Measurements from ENCODE around the genes ASNS and TECPR1.

- PRO-cap = no peak
- RRBS = no CpG with 5 or more reads among the region's 4 CpGs
These were observed 5.9 kb downstream of the PDK4 start for GRCh38 chr7:95590272-95591024.

GRCh38 chr7:95594720-95595253 is 1.5 kb downstream of the PDK4 start:
- PRO-cap = no peak
- RRBS = no CpG with 5 or more reads among the region's 4 CpGs

GRCh38 chr7:95596632-95597382 is 491 bp upstream of the PDK4 start:
- PRO-cap = bidirectional peak, plus-strand start at chr7:95596682, minus-strand start at chr7:95596544; bidirectional peak, plus-strand start at chr7:95596916, minus-strand start at chr7:95596899
- RRBS = no CpG with 5 or more reads among the region's 29 CpGs

DNA sequence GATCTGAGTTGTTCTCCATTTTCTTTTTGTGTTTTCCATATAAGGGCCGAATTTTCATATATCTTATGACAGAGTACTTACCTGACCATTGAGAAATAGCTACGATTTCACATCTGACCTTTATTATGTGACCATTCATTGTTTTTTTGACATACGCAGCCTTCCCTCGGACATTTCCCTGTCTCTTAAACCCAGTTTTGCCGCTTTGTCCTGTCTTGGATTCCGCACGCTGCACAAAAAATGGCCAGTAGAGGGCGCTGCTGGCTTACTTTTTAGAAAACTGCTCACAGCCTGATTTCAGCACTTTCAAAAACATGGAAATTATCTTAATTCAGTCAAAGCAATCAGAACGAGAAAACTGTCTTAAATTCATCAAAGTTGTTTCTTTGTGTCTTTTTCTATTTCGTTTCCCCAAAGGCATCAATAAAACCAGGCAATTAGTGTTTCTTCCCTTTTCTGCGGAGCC is 144.2 kb downstream of the DYNC1I1 start:
- PRO-cap = no peak
- RRBS = no CpG with 5 or more reads among the region's 11 CpGs

GRCh38 chr7:95917094-95917471 is 144.7 kb downstream of the DYNC1I1 start:
- PRO-cap = no peak
- RRBS = no CpG with 5 or more reads among the region's 12 CpGs

- PRO-cap = no peak
- RRBS = no CpG with 5 or more reads among the region's 4 CpGs
These were observed 145.5 kb downstream of the SLC25A13 start for GRCh38 chr7:96176236-96176882.

GRCh38 chr7:96221550-96222091 is 100.3 kb downstream of the SLC25A13 start:
- PRO-cap = no peak
- RRBS = no CpG with 5 or more reads among the region's 7 CpGs

- PRO-cap = no peak
- RRBS = no CpG with 5 or more reads among the region's 3 CpGs
These were observed 93.7 kb upstream of the SLC25A13 start for GRCh38 chr7:96415556-96415995.

DNA sequence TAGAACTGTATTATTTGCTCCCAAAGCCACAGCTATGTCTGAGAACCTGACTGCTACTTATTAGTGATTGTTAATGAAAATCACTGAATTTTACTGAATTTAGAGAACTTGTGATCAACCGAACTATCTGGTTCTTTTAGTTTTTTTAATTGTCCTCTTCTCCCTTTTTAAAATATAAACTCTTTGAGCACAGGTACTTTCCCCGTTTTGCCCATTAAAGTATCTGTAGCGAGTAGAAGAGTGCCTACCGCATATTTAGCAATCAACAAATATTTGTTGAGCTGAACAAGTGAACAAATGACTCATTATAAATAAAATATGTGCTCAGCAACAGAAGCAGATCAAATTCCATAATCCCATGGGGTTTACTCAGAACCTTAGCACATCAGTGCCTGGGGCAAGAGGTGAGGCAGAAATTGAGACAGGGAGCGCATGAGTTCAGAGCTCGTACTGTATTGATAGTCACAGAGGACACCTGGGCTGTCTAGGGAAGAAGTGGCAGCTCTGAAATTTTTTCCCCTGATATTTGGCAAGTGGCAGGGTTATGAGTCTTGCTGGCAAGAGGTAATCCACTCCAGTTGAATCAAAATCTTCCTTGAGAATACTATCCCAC is 161.0 kb downstream of the SEM1 start:
- PRO-cap = bidirectional peak, plus-strand start at position 455 of the sequence, minus-strand start at position 239 of the sequence
- RRBS = no CpG with 5 or more reads among the region's 6 CpGs

DNA sequence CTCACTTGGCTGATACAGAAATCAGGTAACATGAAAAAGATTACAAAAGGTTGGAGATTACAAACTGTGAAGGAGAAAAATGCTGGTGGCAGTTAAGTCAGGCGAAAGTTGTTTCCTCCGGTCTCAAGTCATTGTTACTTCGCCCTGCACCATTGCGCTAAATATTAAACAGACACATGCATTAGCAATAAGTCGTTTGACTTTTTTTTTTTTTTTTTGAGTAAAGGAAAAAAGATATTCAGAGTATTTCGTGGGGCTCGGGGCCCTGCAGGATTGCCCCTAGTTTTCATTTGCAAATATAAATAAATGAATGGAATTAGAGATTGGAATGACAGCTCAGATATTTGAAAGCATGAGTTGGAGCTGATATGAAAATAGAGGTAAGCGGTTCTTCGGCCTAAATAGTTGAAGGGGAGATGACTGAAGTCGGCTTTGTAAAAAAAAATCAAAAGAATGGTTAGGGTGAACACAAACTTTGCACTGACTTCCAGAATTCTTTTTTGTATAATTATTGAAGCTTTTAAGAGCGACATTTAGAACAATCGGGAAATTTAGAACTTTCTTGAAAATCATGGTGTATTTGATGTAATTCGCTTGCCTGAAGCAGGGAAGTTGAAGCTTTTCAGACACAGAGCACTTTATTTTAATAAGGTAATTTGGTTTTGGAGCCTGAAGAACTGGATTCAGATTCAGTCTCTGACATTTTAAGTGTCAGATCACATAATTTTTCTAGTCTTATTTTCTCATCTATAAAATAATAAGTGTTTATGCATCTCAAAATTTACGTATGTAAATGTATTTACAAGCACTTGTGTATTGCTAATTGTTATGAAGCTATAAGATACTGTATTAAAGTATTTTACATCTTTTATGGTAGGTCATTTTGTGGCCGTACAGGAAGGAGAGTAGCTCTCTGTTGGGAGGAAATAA is 1.1 kb downstream of the SDHAF3 start:
- PRO-cap = no peak
- RRBS = no CpG with 5 or more reads among the region's 15 CpGs

DNA sequence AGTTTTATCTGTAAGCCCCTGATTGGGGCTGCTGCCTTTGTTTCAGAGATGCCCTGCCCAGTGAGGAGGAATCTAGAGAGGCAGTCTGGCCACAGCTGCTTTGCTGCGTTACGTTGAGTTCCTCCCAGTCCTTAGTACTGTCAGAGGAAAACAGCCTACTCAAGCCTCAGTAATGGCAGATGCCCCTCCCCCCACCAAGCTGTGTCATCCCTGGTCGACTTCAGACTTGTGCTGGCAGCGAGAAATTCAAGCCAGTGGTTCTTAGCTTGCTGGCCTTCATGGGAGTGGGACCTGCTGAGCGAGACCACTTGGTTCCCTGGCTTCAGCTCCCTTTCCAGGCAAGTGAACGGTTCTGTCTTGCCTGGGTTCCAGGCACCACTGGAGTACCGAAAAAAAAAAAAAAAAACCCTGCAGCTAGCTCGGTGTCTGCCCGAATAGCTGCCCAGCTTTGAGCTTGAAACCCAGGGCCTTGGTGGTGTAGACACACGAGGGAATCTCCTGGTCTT is 9.0 kb downstream of the SDHAF3 start:
- PRO-cap = no peak
- RRBS = no CpG with 5 or more reads among the region's 10 CpGs

DNA sequence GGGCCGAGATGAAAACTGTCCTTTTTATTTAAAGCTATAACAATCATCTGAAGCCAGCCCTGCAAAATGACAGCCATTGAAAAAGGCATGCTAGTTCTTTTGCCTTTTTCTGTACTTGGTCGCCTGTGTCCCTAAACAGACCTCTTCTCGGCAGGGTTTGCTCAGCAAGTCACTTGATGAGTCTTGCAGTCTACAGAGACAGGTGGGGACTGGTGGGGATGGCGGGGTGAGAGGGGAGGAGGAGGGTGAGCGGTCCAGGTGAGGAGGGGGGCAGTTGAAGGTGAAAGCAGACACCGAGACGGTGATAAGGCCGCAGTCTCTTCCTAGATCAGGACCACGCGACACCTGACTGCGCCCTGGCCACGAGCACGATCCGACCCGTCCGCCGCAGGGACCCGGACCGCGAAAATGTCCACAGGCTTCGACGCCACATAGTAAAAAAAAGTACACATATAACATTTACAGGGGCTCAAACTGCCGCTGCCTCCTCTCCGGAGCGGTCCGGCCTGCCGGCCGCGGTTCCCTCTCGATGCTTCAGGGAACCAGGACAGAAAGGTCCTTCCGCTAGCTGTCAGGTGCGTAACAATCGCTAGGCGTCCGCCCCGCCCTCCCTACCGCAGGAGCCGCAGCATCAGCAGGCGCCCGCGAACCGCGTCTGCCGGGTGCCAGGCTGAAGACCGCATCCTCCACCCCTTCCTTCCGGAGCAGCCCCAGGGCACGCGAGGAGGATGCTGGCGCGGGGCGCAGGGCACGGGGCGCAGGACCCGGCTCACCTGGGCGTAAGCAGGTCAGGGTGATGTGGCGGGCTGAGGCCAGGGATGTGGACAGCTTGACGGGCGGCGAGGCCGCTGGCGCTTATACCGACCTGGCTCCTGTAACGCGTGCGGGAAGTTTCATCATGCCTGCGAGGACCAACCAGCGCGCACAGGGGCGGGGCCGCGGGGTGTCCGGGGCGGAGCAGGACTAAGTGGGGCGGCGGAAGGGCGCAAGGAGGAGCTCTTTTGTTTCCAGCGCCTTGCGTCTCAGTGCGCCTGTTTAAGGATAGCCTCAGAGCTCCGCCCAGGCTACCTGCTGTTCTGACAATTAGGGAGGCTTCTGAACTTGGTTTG is at the start of gene ASNS:
Gene ASNS, minus strand, starts transcription at position 831 of the 1,109 bp plus-strand sequence.
- PRO-cap = bidirectional peak, plus-strand start at position 313 of the sequence, minus-strand start at position 139 of the sequence; bidirectional peak, plus-strand start at position 648 of the sequence, minus-strand start at position 557 of the sequence; bidirectional peak, plus-strand start at position 966 of the sequence, minus-strand start at position 850 of the sequence
- RRBS = under 1% methylated on average over 8 of the region's 80 CpGs

- PRO-cap = bidirectional peak, plus-strand start at chr7:98086648, minus-strand start at chr7:98086564
- RRBS = no CpG with 5 or more reads among the region's 13 CpGs
These were observed 20.3 kb upstream of the LMTK2 start for GRCh38 chr7:98086211-98086868.

- PRO-cap = no peak
- RRBS = no CpG with 5 or more reads among the region's 13 CpGs
These were observed 16.7 kb downstream of the BHLHA15 start for GRCh38 chr7:98228013-98228275.

DNA sequence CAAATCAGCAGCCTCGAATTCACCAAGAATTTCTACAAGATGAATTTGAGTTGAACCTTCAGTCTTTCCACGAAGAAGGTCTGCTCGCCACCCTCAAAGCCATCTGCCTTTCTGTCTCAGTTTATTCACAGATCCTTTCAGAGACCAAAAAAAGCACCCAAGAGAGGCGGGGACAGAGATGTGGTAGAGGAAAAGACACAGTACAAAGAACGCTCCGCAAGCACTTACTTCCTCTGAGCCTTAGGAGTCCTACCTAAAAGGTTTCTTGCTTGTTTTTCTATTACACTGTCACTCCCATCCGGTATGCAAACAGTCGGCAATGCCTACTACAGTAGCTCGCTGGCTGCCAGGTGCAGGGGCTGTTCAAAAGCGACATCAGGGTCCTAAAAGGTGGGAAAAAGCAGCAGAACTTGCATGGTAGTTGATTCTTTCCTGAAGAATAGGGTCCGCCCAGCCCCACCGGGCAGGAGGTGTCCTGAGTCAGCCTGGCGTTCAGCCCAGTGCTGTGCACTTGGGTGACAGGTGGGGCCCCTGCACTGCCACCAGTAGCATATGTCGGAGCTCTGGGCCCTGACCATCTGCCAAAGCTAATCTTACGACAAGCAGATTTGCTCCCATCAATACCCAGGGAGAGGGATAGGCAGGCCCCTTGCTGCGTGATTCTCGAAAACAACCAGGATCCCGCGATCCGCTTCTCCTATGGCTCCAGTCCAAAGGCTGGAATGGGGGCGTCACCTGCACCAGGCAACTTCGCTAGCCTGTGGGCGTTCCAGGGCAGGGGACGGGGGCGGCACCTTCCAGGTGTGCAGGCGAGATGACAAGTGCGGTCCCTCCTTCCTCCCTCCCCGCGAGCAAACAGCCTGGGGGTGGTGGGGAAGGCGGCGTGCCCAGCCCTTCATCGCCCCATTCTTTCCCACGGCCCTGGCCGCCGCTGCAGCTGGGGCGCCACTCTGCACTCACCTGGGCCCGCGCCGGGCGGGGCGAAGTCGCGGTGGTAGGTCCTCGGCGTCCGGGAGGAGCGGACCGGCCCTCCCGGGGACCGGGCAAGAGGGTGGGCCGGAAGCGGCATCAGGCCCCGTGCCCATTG is at the start of gene TECPR1:
Gene TECPR1, minus strand, starts transcription at position 1,067 of the 1,087 bp plus-strand sequence.
- PRO-cap = bidirectional peak, plus-strand start outside the sequence, minus-strand start at position 1,050 of the sequence
- RRBS = under 1% methylated on average over 8 of the region's 53 CpGs

- PRO-cap = no peak
- RRBS = no CpG with 5 or more reads among the region's 29 CpGs
These were observed 13.2 kb downstream of the BRI3 start for GRCh38 chr7:98294391-98295384.

- PRO-cap = no peak
- RRBS = no CpG with 5 or more reads among the region's 18 CpGs
These were observed 47.7 kb downstream of the BRI3 start for GRCh38 chr7:98328890-98329943.

DNA sequence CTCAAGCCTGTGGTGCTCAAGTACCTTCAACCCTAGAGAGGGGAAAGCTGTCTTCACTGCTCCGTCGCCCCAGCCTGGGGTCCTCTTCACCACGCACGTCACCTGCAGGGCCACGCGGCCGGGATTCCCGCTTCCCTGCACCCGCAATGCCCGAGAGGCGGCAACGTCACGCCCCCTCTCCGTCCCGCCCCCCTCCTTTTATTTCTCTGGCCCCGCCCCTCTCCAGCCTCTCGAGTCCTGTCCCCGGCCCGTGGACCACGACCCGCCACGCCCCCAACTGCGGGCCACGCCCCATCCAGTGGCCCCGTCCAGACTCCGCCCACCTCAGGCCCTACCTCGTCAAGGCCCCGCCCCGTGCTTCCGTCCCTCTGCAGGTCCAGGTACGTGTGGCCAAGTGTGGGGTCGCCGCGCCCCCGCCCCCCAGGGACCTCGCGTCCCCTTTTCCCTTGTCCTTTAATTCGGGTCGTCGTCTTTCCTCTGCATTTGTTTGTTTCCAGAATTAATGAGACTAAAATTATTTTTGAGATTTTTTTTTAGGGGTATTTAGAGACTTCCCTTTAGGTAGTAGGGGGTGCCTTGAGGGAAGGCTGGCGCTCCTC is 69.7 kb upstream of the BAIAP2L1 start:
- PRO-cap = no peak
- RRBS = no CpG with 5 or more reads among the region's 41 CpGs

DNA sequence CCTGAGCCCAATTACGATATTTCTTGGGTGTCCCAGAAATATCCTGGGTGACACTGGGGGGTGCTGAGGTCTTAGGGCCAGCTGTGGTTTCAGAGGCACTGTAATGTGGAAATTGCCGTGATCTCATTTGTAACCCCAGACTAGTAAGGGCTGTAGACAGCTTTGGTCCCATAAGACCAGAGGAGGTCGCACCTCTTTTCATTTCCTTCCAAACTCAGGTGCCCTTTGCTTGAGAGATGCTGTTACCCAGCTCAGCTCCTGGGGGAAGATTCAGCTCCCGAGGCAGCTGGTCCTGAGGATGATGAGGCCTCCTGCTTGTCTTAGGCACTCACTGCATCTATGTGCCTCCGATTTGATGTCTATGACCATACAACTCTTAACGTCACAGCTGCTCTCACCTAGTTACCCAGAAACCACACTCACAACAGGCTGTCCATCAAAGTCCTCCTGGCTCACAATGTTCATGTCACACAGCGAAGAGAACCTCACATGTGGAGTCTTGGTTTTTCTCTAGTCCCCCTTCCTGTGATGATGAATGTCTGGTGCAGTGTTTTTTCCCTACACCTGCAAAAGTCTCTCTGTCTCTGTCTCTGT is 102.4 kb upstream of the NPTX2 start:
- PRO-cap = no peak
- RRBS = no CpG with 5 or more reads among the region's 7 CpGs

- PRO-cap = no peak
- RRBS = no CpG with 5 or more reads among the region's 8 CpGs
These were observed 60.9 kb upstream of the NPTX2 start for GRCh38 chr7:98556227-98556600.

Measured in MCF 10A (cell line).